ENCODE measurements around a stretch of chr9.

- PRO-cap: unidirectional peak, minus-strand start at chr9:73865
- RAMPAGE, long total RNA, 5 experiments: no peak in any of the 5 experiments
- RRBS: 5% methylated on average over 15 of the region's 87 CpGs
Observed at GRCh38 chr9:73328-74458, 44.4 kb upstream of the WASHC1 start.

GRCh38 chr9:126754-127272 is 8.6 kb upstream of the FOXD4 start:
- PRO-cap: no peak
- RAMPAGE, long total RNA, 5 experiments: start-site peak on the minus strand in 2 of 5 experiments, at chr9:126874-127113 at its widest, 6 to 17 reads per replicate
- RRBS: no CpG with 5 or more reads among the region's 9 CpGs

GRCh38 chr9:209233-209891 is 5.3 kb upstream of the DOCK8 start:
- PRO-cap: no peak
- RAMPAGE, long total RNA, 5 experiments: no peak in any of the 5 experiments
- RRBS: no CpG with 5 or more reads among the region's 14 CpGs

- PRO-cap: no peak
- RAMPAGE, long total RNA, 5 experiments: no peak in any of the 5 experiments
- RRBS: 74% methylated on average over 3 of the region's 6 CpGs
Observed at GRCh38 chr9:439417-439917, 65.0 kb upstream of the KANK1 start.

- PRO-cap: bidirectional peak, plus-strand start at chr9:503993, minus-strand start at chr9:503965
- RAMPAGE, long total RNA, 5 experiments: no peak in any of the 5 experiments
- RRBS: 2% methylated on average over 11 of the region's 28 CpGs
Observed at GRCh38 chr9:503699-504217, 737 bp upstream of the KANK1 start.

DNA sequence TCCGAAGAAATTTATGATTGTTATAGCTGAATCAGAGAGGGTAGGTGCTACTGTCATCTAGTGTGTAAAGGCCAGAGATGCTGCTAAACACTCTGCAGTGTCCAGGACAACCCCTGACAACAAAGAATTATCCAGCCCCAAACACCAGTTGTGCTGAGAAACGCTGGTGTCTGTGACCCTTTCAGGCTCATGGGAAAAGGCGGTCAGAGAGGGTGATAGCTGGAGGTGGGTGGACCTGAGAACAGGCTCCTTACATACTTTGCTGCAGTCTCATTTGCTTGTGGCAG is 41.7 kb downstream of the KANK1 start:
- PRO-cap: no peak
- RAMPAGE, long total RNA, 5 experiments: no peak in any of the 5 experiments
- RRBS: no CpG with 5 or more reads among the region's 3 CpGs

DNA sequence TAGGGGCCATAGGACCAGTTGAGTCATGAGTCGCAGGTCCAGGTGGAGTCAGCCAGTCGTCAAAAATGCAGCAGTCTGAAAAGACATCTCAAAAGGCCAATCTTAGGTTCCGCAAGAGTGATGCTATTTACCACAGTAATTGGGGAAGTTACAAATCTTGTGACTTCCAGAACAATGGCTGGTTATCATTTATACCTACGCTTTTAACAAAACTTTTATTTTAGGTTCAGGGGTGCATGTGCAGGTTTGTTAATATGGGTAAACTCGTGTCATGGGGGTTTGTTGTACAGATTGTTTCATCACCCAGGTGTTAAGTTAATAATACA is 61.1 kb downstream of the KANK1 start:
- PRO-cap: no peak
- RAMPAGE, long total RNA, 5 experiments: no peak in any of the 5 experiments
- RRBS: no CpG with 5 or more reads among the region's 5 CpGs

DNA sequence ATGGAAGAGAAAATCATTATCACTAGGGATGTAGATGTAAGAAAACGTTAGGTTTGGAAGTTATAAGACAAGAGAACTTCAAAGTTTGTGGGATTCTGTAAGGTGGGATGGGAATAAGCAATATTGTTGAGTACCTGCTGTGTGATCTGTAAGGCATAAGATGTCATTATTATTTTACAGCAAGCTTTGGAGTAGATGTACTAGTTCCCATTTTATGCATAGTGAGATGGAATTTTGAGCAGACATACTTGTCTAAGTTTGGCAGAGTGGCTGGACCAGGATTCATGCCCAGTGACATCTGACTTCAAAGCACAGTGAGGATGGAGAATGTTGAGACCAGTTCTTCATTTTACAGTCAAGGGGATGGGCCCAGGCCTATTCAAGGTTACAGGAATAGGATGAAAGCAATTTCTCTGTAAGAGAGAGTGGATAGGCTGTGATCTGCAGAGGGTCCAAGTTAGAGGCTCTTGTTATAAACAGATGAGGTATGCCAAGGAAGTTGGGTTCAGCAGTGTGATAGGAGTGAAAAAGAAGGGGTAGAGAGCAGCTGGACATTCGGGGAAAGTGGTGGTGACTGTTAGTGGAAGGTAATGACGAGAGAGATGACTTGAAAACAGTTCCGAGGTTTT is 81.5 kb downstream of the KANK1 start:
- PRO-cap: no peak
- RAMPAGE, long total RNA, 5 experiments: no peak in any of the 5 experiments
- RRBS: no CpG with 5 or more reads among the region's 4 CpGs

DNA sequence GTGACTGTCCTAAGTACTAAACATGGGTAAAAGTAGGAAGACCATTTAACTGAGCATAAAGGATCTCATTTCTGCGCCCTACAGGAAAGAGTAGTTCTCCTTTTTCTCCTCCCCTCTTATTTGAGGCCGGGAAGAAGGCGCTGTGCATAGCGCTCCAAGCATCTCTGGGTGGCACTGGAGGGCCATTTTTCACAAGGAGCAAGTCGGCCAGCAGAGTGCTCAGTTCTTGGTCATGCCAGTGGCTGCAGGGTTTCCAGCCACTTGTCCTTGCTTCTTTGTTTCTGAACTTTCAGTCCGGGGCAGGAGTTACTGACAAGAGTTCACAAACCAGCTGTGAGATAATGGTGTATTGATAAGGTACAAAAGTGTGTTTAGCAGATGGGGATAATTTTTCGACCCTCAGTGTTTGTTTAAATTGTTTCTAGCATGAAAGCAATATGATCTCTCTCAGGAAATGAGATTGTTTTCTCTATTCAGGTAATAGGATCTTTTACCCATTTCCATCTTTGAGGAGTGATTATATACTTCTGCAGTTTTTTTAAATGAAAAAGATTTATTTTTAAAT is 109.4 kb downstream of the KANK1 start:
- PRO-cap: no peak
- RAMPAGE, long total RNA, 5 experiments: no peak in any of the 5 experiments
- RRBS: no CpG with 5 or more reads among the region's 7 CpGs

DNA sequence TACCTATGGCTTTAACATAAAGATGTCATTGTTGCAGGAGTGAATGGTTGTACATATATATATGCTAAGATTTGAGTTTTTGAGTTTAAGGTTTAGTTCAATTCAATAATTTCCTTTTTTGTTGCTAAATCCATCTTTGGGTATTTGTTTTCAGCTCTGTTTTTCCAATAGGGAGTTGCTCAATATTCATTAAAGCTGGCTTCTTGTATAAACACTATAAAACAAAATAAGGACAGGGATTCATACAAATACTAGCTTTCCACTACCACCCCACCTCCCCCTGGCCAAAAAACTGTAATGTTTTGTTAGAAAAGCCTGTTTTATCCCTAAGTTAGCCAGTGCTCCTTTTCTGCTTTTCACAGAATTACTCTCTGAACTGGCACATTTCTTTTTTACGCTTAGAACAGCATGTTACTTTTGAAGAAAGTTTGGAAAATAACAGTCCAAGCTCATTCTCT is 147.5 kb upstream of the DMRT1 start:
- PRO-cap: no peak
- RAMPAGE, long total RNA, 5 experiments: no peak in any of the 5 experiments
- RRBS: no CpG with 5 or more reads among the region's 1 CpG

- PRO-cap: bidirectional peak, plus-strand start at chr9:695177, minus-strand start at chr9:694902
- RAMPAGE, long total RNA, 5 experiments: no peak in any of the 5 experiments
- RRBS: no CpG with 5 or more reads among the region's 13 CpGs
Observed at GRCh38 chr9:694414-695487, 146.7 kb upstream of the DMRT1 start.

GRCh38 chr9:971612-972420 is 4.6 kb upstream of the DMRT3 start:
- PRO-cap: no peak
- RAMPAGE, long total RNA, 5 experiments: no peak in any of the 5 experiments
- RRBS: 10% methylated on average over 20 of the region's 67 CpGs

DNA sequence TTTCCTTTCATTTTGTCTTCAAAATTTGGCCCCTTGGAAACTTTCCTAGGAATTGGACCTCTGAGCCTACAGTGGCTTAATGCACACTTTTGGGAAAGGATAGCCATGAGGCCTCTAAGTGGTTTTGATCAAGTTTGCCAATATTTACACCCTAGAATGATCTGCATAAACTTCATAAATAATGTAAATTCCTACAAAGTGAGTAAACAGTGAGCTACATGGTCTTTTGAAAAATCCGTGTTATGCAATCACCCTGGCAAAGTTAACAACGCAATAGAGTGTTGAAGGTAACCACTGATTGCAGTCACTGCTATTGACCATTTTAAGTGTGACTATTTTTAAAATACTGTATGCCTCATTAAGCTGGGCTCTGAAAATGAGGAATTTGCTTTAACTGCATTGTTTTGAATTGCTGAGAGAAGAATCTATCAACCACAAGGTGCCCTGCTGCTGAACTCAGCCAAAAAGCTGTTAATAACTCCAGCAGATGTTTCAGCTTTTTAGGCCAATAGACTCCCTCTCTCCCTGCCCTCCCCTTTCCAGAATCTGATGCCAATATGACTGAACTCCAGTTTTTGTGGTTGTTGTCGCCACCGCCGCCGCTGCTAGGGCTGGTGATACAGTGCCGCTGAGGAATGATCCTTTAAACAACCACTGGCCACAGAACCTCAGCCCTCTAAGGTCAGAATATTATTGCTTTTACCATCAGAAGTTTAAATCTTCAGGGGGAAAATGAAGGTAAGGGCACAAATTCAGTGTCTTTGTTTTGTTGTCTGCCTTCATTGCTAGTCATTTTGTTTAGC is 35.3 kb upstream of the SMARCA2 start:
- PRO-cap: no peak
- RAMPAGE, long total RNA, 5 experiments: no peak in any of the 5 experiments
- RRBS: no CpG with 5 or more reads among the region's 7 CpGs

GRCh38 chr9:2026331-2027578 is 11.6 kb downstream of the SMARCA2 start:
- PRO-cap: no peak
- RAMPAGE, long total RNA, 5 experiments: no peak in any of the 5 experiments
- RRBS: no CpG with 5 or more reads among the region's 15 CpGs

- PRO-cap: no peak
- RAMPAGE, long total RNA, 5 experiments: start-site peak on the plus strand in 4 of 5 experiments, at chr9:2115751-2116079 at its widest, 18 to 47 reads per replicate
- RRBS: 97% methylated on average over 6 of the region's 16 CpGs
Observed at GRCh38 chr9:2115701-2116287, 100.6 kb downstream of the SMARCA2 start.

- PRO-cap: no peak
- RAMPAGE, long total RNA, 5 experiments: no peak in any of the 5 experiments
- RRBS: no CpG with 5 or more reads among the region's 7 CpGs
Observed at GRCh38 chr9:2162556-2163285, 147.6 kb downstream of the SMARCA2 start.

GRCh38 chr9:2300038-2300604 is 285.0 kb downstream of the SMARCA2 start:
- PRO-cap: no peak
- RAMPAGE, long total RNA, 5 experiments: no peak in any of the 5 experiments
- RRBS: no CpG with 5 or more reads among the region's 2 CpGs

- PRO-cap: no peak
- RAMPAGE, long total RNA, 5 experiments: no peak in any of the 5 experiments
- RRBS: no CpG with 5 or more reads among the region's 3 CpGs
Observed at GRCh38 chr9:2489884-2490511, 131.6 kb upstream of the VLDLR start.

DNA sequence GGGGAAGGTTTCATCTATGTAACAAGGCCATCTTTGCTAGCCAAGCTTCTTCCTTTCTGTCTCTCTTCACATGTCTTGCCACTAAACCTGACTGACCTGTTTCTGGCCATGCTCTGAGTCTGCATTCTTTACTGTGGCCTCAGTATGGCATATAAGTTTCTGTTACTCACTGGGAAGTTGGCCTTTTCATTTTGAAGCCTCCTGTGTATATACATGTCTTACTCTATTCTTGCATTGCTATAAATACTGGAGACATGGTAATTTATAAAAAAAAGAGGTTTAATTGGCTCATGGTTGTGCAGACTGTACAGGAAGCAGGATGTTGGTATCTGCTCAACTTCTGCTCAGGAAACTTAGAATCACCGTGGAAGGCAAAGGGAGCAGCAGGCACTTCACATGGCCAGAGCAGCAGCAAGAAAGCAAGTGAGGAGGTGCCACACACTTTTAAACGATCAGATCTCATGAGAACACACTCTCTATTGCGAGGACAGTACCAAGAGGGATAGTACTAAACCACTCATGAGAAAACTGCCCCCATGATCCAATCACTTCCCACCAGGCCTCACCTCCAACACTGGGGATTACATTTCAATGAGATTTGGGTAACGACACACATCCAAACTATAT is 48.1 kb downstream of the KCNV2 start:
- PRO-cap: no peak
- RAMPAGE, long total RNA, 5 experiments: start-site peak on the minus strand in 1 of 5 experiments, centred at position 225 of the sequence, 5 reads per replicate
- RRBS: no CpG with 5 or more reads among the region's 4 CpGs

GRCh38 chr9:2798851-2799050 is 45.1 kb downstream of the PUM3 start:
- PRO-cap: no peak
- RAMPAGE, long total RNA, 5 experiments: no peak in any of the 5 experiments
- RRBS: no CpG with 5 or more reads among the region's 1 CpG